Breast (tissue), 4 donors: Measurements from ENCODE around the genes KLHDC7B and CHKB.

DNA sequence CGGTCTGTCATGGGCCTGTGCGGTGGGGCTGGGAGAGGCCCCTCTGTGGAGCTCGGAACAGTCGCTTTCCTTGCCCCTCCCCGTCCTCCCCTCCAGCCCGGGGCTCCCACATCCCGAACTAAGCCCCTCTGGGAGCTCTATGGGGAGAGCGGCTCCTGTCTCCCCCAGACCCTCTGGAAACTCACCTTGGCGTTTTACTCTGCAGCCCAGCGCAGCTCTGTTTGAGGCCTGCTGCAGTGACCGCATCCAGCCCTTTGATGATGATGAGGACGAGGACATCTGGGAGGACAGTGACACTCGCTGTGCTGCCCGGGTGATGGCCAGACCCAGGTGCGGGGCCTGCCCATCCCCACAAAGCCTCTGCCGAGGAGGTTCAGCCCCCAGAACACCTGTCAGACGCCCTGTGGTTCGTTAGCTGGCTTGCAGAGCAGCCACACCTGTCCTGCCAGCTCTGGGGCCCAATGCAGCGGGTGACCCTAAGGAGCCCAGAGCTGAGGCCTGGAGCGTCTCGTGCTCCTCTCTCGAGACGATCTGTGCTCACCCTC is 36.8 kb downstream of the SBF1 start:
- PRO-cap, 3 experiments, result no peak in any of the 3 experiments
- RRBS, result no CpG with 5 or more reads among the region's 23 CpGs

DNA sequence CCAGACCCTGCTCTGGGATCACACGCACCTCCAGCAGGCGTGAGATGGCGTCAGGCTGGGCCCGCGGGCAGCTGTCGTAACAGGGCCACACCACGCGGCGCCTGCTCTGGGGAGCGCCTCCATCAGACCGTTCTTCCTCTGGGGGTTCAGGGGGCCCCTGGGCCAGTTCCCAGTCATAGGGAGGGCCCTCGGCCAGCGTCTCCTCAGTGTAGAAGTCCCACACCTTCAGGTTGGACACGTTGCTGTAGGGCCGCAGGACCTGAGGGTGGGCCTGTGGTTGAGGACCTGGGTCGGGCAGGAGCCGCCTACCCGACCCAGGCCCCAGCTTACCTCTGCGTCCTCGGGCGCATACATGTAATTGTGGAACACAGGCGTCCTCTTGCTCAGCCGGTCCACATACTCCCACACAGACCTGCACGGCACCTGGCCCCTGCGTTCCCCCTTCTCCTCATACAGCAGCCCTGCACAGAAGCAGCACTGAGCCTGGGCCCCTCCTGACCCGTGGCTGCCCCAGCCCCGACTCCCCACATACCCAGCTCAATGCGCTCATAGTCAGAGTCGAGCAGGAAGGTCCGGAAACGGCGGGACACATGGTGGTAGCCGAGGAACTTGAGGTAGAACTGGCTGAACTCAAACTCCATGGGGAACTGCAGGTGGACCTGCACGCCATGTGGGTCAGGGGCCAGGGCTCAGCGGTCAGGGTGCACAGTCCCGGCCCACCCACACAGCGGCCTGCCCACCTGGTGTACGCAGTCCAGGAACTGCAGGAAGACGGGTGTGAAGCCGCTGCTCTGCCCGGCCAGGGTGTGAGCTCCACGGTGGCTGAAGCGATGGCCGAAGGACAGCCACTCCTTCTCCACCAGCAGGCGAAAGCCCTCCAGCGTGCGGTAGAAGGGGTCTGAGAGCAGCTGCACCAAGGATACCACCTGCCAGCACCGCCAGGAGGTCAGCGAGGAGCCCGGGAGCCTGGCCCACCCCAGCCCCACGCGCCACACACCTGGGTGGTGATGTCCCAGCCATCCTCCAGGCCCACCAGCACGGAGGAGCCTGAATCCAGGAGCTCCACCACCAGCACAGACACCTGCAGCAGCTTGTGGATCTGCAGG is 20.0 kb downstream of the SBF1 start:
- PRO-cap, 3 experiments, result no peak in any of the 3 experiments
- RRBS, result no CpG with 5 or more reads among the region's 53 CpGs

GRCh38 chr22:50497198-50497397 is 10.4 kb downstream of the LMF2 start:
- PRO-cap, 3 experiments, result no peak in any of the 3 experiments
- RRBS, result no CpG with 5 or more reads among the region's 4 CpGs

DNA sequence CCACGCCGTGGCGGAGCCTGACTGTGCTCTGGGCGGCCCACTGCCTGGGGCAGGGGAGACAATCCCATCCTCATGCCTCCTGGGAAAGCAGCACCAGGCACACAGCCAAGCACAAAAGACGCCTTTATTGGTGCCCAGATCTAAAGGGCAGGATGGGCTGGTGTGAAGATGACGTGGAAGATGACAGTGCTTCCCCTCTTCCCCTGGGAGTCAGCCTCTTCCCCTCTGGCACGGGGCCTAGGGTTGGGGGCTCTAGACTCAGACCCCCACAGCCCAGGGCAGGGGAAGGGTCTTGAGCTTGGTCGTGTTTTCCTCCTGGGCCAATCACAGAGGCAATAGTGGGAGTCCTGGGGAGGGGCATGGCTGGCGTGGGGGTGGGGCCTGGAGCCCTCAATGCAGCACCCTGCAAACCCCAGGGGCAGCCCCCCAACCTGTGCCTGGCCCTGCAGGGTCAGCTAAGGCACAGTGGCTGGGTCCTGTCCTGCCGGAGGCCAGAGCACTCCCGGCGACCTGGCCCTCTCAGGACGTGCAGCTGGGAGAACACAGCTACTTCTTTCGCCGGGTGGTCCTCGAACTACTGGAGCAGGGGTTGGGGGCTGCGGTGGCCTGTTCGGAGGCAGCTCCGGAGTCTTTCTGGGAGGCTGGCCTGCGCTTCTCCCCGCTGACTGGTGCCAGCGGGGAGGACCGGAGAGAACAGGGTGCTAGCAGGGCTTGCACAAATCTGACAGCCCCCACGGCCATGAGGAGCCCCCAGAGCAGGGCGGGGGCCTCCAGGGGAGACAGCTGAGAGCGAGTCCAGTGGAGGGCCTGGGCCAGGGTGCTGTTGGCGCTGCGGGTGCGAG is 4.4 kb downstream of the LMF2 start:
- PRO-cap, 3 experiments, result no peak in any of the 3 experiments
- RRBS, result 84% methylated on average over 13 of the region's 29 CpGs

DNA sequence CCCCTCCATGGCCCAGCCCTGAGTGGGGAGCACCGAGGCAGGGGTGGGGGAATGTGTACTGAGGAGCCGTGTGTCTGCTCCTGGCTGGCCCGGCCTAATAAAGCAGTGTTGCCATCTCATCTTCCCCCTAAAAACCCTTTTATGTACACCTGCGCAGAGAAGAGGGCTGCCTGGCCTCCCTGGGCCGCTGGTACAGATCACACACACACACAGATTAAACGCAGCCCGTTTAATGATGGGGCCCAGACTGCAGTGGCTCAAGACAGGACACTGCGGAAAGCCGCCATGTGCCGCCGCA is 2.1 kb downstream of the SCO2 start:
- PRO-cap, 3 experiments, result no peak in any of the 3 experiments
- RRBS, result no CpG with 5 or more reads among the region's 11 CpGs

DNA sequence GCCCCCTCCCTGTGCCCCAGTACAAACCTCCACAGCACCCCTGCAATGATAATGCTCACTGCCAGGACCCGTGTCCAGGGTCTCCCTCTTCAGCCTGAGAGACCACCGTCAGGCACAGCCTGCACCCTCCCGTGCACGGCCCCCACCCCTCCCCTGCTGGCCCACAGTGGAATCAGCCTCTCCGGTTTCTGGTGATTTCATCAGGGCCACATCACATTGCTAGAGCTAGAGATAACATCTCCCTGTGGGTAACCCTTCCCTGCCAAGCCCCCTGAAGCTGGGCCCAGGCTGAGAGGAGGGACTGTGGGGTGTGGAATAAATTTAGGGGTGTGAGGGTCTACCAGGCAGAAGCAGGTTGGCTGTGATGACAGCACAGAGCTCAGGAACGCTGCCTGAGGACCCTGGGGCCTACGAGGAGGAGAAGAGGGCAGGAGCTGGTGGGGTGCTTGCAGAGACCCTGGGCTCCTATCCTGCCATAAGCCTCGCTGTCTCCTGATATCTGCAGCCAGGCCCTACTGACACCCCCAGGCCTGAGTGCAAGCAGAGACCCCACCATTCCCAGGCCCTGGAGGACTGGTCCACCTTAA is at the start of gene KLHDC7B:
KLHDC7B (plus strand) TSS at position 347 of the 587 bp plus-strand sequence.
- PRO-cap, 3 experiments, result no peak in any of the 3 experiments
- RRBS, result no CpG with 5 or more reads among the region's 8 CpGs

GRCh38 chr22:50577476-50578232 is 573 bp downstream of the CPT1B start:
- PRO-cap, 3 experiments, result no peak in any of the 3 experiments
- RRBS, result 19% methylated on average over 21 of the region's 55 CpGs

DNA sequence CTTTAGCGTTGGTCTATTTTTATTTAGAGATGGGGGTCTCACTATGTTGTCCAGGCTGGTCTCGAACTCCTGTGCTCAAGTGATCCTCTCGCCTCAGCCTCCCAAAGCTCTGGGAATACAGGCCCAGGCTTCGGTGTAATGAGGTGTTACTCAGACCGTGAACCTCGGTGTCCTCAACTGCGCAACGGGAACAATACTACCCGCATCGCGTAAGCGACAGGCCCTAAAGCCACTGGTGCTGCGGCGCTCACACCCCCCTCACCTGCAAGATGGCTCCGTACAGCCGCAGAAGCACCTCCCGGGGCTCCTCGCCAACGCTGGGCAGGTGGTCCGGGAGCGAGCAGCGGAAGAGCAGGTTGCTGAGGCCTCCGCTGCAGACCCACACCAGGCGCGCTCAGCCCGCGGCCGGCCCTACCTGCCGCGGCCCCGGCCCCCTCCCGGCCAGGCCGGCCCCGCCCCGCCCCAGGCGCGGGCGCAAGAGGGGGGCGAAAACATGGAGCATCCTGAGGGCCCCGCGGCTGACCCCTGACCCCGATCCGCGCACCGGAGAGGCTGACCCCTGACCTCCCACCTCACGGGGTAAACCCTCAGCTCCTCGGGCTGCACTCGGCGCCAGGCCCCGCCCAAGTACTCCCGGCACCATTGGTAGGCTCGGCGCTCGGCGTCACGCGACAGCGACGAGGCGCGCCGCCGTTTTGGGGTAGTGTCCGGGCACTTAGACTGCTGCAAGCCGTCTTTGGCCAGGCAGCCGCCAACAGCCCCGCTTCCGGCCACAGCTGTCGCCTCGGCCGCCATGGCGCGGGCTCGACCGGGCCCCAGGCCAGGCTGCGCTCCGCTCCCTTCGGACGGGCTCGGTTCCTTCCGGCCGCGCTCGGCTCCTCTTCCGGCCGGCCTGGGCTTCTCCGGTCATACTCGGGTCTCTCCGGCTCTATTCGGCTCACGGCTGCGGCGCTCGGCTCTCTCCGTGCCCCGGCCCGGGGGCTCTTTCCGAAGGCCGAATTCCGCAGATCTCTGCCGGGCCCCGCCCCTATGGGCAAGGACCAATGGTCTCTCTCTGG is at the start of gene CHKB:
CHKB (minus strand) TSS at position 863 of the 1,058 bp plus-strand sequence.
- PRO-cap, 3 experiments, result peak in 3 of 3 experiments; most common plus-strand start position 642 of the sequence (in 3); most common minus-strand start position 843 of the sequence (in 3)
- RRBS, result 1% methylated on average over 57 of the region's 102 CpGs

DNA sequence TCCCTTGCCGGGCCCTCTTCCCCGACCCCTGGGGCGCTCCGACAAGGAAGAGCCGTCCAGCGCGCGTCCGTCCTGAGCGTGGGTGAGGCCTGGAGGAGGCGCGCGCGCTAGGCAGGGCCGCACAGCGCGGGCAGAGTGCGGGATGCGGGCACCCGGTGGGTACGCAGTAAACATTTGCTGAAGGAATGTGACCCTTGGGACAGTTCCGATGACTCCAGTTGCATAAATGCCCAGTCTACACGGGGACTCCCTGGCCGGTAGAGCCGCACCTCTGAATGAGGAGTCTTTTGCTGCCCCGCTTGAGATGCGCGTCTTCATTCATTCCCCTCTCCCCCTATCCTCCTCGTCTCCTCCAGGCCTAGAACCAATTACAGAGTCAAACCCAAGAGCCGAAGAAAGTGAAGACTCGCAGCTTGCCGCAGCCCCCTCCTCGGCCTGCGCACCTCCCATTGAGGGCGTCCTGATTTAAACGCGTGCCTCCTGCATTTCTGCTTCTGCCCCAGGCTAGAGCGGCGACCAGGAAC is 655 bp upstream of the CHKB start:
- PRO-cap, 3 experiments, result no peak in any of the 3 experiments
- RRBS, result under 1% methylated on average over 4 of the region's 39 CpGs

DNA sequence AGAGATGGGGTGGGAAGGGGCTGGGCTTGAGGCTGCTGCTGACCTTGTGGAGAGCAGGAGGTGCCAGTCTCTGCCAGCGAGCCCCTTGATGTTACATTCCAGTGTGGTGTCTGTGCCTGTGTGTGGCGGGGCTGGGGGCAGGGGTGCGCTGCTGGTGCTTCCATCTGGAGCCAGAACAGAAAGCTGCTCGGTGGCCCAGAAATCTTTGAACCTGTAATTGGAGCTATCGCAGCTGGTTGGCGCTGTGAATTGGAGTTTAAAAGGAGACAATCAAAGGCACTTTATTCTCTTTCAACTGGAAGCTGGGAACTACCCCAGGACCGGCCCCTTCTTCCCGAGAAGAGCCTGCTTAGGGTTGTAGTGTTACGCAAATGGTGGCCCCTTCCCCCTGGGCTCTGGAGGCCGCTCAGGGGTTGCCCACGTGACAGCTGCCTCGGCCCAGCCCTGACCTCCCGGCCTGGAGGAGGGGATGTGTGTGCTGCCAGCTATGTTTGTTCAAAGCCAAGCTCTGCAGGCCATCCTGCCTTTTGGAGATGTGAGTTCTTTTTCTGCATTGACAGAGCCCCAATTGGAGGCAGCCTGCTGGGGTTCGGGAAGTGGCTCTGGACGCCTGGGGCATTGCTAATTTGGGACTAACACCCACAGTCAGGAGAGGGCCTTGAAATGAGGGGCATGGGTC is 13.9 kb upstream of the ARSA start:
- PRO-cap, 3 experiments, result no peak in any of the 3 experiments
- RRBS, result no CpG with 5 or more reads among the region's 15 CpGs

DNA sequence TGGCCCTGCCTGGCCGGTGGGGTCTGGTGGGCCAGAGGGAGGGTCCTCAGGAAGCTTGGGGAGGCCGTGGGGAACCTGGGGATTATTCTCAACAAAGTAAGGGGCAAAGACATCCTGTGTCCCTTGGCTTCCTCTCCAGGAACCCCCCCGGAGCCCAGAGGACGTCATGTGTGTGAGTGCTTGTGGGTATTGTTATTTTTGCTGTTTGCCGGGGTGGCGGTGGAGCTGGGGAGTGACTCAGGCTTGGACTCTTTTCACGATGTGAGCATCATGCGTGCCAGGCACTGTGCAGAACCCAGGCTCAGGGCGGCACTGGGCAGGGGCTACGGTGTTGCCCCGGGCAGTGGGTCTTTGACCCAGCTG is 43.7 kb upstream of the ARSA start:
- PRO-cap, 3 experiments, result no peak in any of the 3 experiments
- RRBS, result 45% methylated on average over 3 of the region's 11 CpGs

- PRO-cap, 3 experiments, result no peak in any of the 3 experiments
- RRBS, result 56% methylated on average over 3 of the region's 23 CpGs
Observed at GRCh38 chr22:50703793-50704336, 34.1 kb upstream of the ACR start.